Transverse colon (tissue), 4 donors: ENCODE measurements around a stretch of chr10.

- PRO-cap = no peak
- RAMPAGE, long total RNA, 4 experiments = no peak in any of the 4 experiments
Observed at GRCh38 chr10:26566852-26567401, 128.8 kb downstream of the APBB1IP start.

DNA sequence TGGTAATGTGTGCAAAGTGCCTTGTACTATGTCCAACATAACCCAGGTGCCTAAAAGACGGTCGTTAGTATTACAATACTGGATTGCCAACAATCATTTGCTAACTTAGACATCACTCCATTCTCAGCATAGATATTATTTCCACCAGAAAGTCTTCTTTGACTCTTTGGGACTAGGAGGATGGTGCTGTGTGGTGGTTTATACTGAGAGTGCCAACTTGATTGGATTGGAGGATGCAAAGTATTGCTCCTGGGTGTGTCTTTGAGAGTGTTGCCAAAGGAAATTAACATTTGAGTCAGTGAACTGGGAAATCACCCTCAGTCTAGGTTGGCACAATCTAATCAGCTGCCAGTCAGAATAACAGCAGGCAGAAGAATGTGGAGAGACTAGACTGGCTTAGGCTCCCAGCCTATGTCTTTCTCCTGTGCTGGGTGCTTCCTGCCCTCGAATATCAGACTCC, 85.1 kb upstream of the PDSS1 start:
- PRO-cap = bidirectional peak, plus-strand start at position 320 of the sequence, minus-strand start at position 214 of the sequence
- RAMPAGE, long total RNA, 4 experiments = no peak in any of the 4 experiments

GRCh38 chr10:26696597-26697056, 874 bp upstream of the PDSS1 start:
- PRO-cap = no peak
- RAMPAGE, long total RNA, 4 experiments = no peak in any of the 4 experiments

DNA sequence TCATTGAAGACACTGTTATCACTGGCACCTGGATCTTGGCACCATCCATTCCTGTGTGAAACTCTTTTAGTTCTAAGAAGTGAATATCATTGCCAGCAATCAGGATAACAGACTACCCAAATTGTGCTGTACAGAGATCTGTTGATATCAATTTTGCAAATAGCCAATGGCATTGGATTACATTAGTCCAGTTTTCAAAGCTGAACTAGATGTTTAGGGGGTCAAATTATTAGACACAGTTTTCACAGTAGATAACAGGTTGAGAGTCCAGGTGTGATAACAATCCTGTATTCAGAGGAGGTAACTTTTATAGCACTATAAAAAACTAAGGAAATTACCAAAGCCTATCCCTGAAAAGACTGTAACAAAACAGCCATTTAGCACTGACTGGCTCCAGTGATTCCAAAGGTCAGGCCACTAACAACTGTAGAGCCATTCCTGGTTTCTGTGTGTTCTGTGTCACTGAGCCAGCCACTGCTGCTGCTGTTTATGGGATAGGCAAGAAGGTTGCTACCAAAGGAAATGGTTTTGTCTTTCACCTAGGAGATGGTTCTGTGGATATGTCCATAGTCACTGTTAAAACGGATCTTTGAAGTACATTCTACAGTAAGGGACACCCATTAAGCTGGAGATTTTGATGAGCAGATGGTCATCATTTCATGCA, 17.2 kb downstream of the PDSS1 start:
- PRO-cap = bidirectional peak, plus-strand start at position 457 of the sequence, minus-strand start at position 281 of the sequence
- RAMPAGE, long total RNA, 4 experiments = no peak in any of the 4 experiments

DNA sequence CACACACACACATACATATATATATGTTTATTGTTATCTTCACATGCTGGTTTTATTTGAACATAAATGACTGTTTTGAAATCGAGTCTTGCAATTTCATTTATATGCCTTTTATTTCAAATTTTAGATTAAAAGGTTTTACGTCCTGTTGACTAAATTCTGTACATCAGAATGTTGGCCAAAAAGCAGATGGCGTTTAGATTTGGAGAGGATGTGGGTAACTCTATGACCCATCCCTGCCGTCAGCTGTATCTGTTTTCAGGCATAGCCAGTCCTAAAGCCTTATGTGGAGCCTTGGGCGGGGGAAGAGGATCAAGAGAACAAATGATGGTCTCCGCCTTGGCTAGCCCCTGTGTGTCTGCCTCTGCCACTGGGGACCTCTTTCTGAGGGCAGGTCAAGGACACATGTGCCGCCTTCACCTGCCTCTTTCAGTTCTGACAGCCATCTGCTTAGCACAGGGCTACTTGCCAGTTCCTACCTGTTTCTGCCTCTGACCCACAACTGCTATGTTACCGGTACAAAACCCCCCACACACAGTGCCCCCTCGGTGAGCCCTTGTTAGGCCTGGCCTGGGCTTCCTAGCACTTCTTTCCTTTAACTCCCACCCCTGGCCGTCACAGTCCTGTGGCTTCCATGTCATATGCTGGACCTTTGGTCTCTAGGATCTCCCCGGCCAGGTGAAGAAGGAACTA, 24.1 kb downstream of the PDSS1 start:
- PRO-cap = no peak
- RAMPAGE, long total RNA, 4 experiments = no peak in any of the 4 experiments

- PRO-cap = no peak
- RAMPAGE, long total RNA, 4 experiments = no peak in any of the 4 experiments
Observed at GRCh38 chr10:26755224-26755889, 57.9 kb downstream of the PDSS1 start.

- PRO-cap = no peak
- RAMPAGE, long total RNA, 4 experiments = no peak in any of the 4 experiments
Observed at GRCh38 chr10:26869262-26870053, 8.7 kb upstream of the ABI1 start.

GRCh38 chr10:27039833-27040323, 60.4 kb downstream of the ANKRD26 start:
- PRO-cap = no peak
- RAMPAGE, long total RNA, 4 experiments = no peak in any of the 4 experiments

DNA sequence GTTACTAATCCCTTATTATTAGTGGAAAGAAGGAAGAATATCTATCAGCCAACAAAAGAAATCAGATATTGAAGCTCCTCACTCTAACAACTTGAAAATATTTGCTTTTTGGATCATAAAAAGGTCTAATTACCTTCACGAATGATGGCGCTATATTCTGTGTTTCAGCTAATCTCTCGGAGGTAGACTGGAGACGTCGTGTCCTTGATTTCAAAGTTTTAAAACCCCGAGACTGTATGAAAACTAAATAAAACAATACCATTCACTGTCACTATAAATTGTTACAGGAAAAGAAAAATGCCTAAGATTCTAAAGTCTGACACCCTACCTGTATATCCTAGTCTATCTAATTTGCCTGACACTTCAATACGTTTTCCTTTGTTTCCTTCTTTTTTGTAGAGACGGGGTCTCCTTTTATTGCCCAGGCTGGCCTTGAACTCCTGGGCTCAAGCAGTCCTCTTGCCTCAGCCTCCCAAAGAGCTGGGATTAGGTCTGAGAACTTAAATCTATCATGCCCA, 18.0 kb downstream of the YME1L1 start:
- PRO-cap = no peak
- RAMPAGE, long total RNA, 4 experiments = start-site peak on the minus strand in 1 of 4 experiments, centred at position 190 of the sequence, 16 reads per replicate

DNA sequence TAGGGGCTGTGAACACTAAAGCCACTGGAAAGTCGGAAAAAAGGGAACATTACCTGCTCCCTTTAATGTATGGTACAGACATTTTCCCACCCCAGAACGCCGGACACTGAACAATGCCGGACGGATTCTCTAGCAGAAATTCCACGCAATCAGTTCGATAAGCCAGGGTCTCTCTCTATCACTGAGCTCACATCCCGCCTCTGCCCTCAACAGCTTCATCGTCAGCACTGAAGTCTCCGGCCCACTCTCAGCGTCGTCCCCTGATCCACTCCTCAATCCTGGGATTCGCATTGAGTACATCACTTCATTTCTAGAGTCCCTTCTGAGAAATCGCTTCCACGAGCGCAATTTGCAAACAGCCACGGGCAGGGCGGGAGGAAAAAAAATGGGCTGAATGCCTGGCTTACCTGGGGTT, 406 bp downstream of the YME1L1 start:
- PRO-cap = unidirectional peak, minus-strand start at position 229 of the sequence
- RAMPAGE, long total RNA, 4 experiments = no peak in any of the 4 experiments

- PRO-cap = no peak
- RAMPAGE, long total RNA, 4 experiments = no peak in any of the 4 experiments
Observed at GRCh38 chr10:27258637-27259967, 18.5 kb upstream of the ACBD5 start.

DNA sequence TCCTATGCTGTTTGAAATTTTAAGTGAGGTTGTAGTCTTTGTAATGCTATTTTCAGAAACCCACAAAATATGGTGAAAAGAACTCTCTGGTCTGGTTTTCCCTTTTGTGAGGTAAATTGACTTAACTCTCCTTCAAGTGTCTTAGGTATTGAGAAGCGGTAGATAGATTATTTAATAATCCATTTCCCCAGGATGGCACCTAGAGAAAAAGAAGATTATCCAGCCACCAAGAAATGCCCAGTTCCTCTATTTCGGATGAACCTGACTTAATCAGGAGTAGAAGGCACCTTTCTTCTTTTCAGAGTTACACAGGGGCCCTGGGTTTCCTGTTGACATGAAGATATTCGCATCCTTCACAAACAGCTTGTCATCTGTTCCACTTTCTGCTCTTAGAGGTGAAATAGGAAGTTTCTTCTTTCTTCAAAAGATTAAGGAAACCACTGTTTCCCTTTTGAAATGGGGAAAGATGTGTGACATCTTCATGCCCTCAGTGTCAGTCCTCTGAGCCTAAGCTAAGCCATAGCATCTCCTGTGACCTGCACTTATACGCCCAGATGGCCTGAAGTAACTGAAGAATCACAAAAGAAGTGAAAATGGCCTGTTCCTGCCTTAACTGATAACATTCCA, 39.2 kb upstream of the RAB18 start:
- PRO-cap = no peak
- RAMPAGE, long total RNA, 4 experiments = no peak in any of the 4 experiments

DNA sequence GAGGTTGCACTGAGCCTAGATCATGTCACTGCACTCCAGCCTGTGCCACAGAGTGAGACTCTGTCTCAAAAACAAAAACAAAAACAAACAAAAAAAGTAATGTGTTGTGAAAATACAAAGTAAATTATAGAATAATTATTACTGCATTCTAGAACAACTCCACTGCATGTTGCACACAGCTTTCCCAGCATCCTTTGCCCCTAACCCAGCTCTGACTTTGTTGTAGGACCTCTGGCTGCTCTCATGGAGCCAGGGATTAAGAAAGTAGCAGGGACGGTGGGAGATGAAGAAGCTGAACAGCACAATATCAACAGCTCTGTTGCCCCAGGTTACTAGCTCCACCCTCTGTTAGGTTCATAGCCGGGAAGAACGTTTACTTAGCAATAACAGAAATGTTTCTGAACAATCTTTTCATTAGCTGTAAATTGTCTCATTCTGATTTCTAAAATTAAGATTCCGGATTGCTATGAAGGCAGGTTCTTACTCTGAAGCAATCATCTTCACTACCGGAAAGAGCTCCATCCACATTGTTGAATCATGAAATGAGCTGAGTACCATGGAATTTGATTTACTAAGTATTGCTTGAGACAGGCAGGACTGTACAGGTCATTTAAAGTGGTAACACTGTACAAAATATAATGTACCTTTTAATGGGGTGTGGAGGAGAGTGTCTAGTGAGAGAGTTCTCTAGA, 21.1 kb upstream of the RAB18 start:
- PRO-cap = no peak
- RAMPAGE, long total RNA, 4 experiments = no peak in any of the 4 experiments

- PRO-cap = no peak
- RAMPAGE, long total RNA, 4 experiments = no peak in any of the 4 experiments
Observed at GRCh38 chr10:27536790-27537361, 32.8 kb downstream of the RAB18 start.

DNA sequence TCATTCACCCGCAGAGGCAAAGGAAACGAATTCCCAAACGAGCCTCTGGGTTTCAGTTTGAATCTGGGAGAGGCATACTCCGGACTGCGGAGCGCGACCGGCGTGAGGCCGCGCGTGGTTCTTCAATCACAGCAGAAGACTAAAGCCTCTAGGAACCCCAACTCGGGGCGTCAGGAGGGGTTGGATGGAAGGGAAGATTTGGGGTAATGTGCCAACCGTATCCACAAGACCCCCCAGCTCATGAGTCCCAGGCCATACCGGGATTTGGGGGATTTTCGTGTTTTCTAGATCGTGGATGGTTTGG, 1.9 kb downstream of the MKX start:
- PRO-cap = no peak
- RAMPAGE, long total RNA, 4 experiments = no peak in any of the 4 experiments

- PRO-cap = no peak
- RAMPAGE, long total RNA, 4 experiments = no peak in any of the 4 experiments
Observed at GRCh38 chr10:27747144-27747436, 1.5 kb upstream of the MKX start.

DNA sequence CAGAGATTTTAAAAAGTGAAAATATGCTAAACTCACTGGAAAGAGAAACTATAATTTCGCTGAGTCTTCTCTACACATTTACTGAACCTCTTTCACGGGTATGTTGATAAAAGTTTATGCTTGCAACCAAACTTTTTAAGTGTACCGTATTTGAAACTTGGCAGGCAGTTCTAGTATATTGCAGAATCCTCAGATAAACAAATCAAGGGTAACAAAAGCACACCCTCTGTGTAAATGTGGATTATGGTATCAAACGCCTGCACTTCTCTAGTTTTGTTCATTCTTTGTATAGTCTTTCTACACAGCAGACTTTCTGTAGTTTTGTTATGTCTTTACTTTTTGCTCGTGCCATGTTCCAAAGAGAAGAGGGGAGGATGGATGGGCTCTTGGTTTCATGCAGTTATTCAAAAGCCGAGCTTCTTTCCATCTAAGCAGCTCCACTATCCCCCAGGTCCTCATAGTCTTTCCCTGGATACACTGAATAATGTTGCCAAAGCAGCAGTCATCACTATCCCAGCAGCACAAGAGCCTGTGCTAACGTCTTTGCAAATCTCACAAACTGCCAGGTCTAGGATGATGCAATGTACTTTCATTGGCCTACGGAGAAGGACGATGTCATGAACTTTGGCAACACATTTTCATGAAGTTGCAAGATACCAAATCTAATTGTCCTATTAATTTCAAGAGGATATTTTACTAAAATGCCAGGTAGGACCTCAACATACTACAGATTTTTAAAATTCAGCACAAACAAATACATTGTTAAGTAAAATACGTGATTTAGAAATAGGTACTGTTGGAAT, 131.2 kb downstream of the MPP7 start:
- PRO-cap = no peak
- RAMPAGE, long total RNA, 4 experiments = no peak in any of the 4 experiments

DNA sequence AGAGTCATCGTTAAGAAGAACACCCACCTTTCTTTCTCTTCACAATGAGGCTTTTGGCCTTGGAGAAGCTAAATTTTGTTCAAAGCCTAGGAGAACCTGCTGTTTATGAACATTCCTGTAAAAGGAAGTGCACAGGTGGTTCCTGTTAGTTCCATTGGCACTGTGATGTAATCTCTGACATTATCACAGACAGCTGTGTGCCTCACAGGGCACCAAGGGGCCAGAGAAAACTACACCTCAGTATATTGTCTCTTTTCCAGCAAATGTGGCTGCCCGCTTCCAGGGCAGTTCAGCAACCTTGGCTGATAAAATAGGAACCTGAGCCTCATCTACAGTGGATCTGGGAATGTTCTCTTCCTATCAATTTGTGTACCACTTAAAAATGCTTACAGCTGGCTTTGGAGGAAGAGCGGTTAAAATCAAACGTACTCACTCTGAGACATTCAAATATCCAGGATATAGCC, 20.8 kb downstream of the MPP7 start:
- PRO-cap = no peak
- RAMPAGE, long total RNA, 4 experiments = no peak in any of the 4 experiments

GRCh38 chr10:28326926-28327377, 24.1 kb upstream of the MPP7 start:
- PRO-cap = no peak
- RAMPAGE, long total RNA, 4 experiments = no peak in any of the 4 experiments

DNA sequence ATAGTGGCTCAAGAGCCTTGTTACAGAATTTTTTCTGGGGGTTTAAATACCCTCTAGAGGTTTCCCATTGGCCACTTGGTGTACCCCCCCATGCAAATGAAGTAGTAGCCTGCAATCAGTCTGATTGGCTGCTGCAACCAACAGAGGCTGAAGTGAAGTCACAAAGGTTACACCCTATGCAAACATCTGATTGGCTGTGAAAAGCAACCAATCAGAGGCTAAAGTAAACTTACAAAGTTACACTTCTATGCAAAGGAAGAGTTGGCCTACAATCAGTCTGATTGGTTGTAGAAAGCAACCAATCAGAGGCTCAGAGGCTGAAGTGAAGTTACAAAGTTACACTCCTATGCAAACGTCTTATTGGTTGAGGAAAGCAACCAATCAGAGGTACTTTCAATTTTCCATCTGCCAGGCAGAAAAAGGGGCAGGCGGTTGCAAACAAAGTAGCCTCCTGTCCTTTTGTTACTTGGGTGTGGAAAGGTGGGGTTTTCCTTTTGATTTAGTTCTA, 103.1 kb upstream of the WAC start:
- PRO-cap = no peak
- RAMPAGE, long total RNA, 4 experiments = no peak in any of the 4 experiments